SK-N-DZ (cell line): ENCODE results near the genes NME5 and CTNNA1.

DNA sequence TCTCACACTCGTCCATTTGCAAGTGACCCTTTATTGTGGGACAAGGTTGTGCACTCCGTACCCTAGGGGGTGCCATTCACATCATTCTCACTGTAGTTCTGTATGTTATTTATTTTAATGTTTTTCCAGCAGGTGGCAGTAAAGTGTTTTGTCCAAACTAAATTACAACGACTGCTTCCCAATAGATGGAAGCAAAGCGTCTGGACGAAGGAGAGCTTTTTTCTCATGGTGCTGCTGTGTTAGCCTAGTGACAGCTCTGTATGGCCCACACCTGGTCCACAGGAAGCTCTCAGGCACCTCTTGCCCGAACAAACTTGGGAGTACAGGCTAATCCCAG, 3.2 kb upstream of the FAM13B start:
RAMPAGE:
- cytosol, long total RNA = no peak
- nucleus, long total RNA = no peak

RAMPAGE:
- cytosol, long total RNA = no peak
- nucleus, long total RNA = no peak
Measured at GRCh38 chr5:138138837-138139701, at the start of gene NME5. NME5 (minus strand) TSS chr5:138139428.

RAMPAGE:
- cytosol, long total RNA = no peak
- nucleus, long total RNA = no peak
Measured at GRCh38 chr5:138179627-138179909, 656 bp downstream of the KIF20A start.

DNA sequence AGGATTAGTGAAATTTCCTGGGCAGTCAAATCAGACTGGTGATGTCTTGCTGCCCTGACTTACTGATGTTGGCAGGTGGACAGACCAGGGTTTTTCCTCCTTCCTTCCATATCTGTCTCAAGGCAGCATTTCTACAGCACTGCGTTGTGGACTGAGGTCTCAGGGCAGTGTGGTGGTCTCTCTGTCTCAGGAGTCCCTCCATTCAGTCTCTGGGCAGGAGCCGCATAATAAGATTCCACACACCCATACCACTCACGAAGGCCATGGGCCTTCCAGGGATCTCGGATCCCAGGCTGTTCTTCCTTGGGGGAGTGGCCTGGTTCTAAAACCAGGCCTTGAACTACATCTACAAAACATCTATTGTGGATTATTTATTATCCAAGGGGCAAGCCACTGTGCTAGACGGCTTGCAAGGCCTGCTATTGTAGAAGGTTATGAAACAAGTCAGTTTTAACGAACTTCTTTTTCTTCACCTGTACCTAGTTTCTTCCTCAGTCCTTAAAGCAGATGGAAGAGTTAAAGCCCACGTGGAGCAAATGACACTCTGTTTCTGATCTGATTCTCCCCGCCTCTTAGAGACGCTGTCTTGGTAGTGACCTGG, 895 bp downstream of the GFRA3 start:
RAMPAGE:
- cytosol, long total RNA = no peak
- nucleus, long total RNA = no peak

GRCh38 chr5:138316363-138316735, 15.3 kb downstream of the CDC25C start:
RAMPAGE:
- cytosol, long total RNA = no peak
- nucleus, long total RNA = no peak

DNA sequence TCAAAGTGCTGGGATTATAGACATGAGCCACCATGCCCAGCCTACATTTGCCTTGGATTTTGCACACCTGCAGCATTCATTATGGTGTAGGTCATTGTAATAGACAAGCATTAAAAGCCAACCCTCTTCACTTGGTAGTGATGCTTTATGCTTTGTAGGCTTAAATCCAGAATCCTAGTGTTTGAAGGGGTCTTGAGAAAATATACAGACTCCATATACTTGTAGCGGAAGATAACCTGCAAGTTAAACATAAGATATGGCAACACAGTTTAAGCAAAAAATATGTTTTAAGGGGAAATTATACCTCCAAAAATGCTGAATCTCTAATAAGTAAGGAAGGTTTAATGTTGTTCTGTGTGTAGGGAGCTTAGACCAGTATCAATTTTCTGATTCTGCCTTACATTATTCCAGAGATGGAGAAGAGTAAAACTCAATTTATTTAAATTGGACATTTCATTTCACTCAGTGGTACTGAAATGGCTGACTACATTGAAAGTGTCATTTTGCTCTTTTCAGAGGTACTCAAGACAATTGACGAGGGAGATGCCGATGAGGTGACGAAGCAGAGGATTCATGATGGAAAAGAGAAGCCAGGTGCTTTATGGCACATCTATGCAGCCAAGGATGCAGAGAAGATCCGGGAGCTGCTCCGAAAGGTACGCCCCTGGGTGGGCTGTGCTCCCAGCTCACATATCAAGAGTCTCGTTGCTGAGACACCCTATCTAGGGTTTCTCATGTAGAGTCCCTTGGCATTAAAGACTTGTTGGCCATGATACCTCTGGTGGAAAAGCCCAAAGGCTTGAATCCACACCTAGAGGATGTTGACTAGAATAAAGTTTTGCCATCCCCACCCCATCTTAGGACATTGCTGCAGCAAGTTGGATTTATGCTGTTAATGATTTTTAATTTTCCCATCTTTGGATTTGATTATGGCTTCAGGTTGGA, 9.3 kb upstream of the REEP2 start:
RAMPAGE:
- cytosol, long total RNA = no peak
- nucleus, long total RNA = no peak

DNA sequence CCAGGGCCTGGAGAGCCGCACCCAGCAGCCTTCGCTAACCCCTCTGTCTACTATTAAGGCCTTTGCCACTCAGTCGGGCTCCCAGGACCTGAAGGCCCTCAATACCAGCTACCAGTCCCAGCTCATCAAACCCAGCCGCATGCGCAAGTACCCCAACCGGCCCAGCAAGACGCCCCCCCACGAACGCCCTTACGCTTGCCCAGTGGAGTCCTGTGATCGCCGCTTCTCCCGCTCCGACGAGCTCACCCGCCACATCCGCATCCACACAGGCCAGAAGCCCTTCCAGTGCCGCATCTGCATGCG, 1.9 kb downstream of the EGR1 start:
RAMPAGE:
- cytosol, long total RNA = no peak
- nucleus, long total RNA = no peak

DNA sequence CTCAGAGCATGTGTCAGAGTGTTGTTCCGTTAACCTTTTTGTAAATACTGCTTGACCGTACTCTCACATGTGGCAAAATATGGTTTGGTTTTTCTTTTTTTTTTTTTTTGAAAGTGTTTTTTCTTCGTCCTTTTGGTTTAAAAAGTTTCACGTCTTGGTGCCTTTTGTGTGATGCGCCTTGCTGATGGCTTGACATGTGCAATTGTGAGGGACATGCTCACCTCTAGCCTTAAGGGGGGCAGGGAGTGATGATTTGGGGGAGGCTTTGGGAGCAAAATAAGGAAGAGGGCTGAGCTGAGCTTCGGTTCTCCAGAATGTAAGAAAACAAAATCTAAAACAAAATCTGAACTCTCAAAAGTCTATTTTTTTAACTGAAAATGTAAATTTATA, 3.4 kb downstream of the EGR1 start:
RAMPAGE:
- cytosol, long total RNA = no peak
- nucleus, long total RNA = no peak

GRCh38 chr5:138506500-138506989, 36.5 kb downstream of the ETF1 start:
RAMPAGE:
- cytosol, long total RNA = no peak
- nucleus, long total RNA = no peak

RAMPAGE:
- cytosol, long total RNA = no peak
- nucleus, long total RNA = no peak
Measured at GRCh38 chr5:138506990-138507942, 35.8 kb downstream of the ETF1 start.

GRCh38 chr5:138555476-138556637, 12.8 kb upstream of the ETF1 start:
RAMPAGE:
- cytosol, long total RNA = no peak
- nucleus, long total RNA = no peak

DNA sequence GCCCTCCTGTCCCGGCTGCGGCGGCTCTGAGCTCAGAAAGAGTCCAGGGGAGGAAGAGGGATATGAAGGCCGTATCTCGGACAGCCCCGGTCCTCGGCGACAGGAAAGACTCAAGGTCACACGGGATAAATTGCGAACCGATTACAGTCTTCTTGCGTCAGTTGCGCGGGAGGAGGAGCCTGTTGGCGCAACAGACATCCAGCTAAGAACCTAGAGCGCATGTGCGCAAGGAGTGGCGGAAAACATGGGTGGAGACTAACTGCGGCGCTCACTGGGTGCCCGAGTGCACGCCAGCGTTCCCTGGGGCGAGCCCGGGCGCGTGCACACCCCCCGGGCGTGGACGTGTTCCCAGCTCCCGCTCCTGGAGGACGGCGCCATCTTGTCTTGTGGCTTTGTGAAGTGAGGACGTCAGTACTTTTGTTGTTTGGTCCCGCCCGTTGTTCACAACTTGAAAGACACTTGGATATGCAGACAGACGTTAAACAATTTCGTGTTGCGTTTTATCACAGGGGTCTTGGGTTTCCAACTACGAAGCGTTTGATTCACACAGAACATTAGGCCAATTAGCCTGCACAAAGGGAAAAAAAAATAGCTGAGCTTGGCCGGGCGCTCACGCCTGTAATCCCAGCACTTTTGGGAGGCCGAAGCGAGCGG, 501 bp upstream of the HSPA9 start:
RAMPAGE:
- cytosol, long total RNA = no peak
- nucleus, long total RNA = no peak

DNA sequence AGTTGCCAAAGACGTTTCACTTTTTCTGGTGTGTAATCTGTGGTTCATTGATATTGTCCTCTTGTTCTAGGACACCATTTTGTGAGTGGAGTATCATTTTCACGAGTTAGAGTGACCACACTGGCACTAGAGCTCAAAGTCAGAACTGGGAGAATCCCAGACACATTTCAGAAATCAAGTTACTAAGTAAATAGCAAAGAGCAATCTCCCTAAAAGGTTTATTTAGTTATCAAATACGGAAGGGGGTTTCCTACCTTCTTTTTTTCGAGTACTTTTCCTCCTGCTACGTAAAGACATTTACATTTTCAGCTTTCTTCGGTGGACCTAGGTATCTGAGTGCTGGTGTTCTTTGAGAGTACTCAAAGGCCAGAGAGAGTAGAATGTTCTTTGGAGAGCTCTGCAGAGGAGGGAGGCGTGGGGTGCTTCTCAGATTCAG, 8.9 kb upstream of the HSPA9 start:
RAMPAGE:
- cytosol, long total RNA = no peak
- nucleus, long total RNA = no peak

DNA sequence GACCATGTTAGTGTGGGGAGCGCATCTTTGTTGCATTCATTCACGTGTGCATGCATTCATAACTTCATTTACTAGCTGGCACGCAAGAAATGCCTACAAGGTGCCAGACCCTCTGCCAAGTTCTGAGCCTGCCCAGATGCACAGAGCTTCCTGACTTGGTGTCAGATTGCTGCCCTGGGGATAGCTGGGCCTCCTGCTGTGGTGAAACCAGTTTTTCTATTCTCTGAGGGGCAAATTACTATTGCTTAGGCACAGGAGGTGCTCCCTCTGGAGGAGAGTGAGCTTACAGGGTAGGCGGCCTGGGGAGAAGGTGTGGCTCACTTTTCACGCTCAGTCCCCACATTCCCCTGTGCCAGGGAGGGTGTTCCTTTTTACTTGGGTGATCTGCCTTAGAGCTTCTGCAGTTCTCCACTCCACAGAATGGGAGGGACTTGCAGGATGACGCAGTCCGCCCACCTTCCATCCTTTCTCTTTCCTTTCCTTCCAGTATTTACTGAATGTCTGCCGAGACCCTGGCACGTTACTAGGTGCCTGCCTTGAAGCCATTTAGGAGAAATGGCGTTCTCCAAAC, 28.0 kb upstream of the CTNNA1 start:
RAMPAGE:
- cytosol, long total RNA = no peak
- nucleus, long total RNA = no peak

DNA sequence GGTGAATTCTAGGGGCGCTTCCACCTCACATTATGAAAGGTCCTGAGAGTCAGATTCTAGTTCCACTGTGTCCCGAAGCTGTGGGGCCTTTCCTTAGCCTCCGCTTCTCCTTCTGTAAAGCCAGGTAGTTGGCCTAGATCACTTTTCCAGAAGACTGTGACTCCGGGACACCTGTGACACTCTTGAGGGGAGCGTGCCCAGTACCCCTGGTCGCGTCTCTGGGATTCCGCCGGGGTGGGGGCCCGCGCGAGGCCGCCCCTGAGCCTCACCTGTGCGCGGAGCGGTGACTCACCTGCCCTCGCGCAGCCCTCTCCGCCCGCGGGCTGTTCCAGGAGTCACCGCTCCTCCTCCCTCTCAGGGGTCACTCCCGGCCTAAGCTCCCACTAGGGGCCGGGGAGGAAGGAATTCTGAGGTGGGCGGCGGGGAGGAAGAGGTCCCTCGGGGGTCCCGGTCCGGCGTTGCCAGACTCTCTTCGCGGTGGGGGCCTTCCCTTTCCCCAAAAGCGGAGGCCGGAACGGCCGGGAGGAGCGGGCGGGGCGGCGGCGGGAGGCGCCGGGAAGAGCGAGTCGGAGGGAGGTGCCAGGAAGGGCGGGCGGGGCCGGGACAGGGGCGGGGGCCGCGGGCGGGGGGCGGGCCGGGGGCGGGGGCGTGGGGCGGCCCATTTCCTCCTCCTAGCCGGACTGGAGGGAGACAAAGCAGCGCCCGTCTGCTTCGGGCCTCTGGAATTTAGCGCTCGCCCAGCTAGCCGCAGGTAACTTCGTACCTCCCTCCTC, at the start of gene CTNNA1:
Gene CTNNA1 (plus strand): TSS at position 666 of the 773 bp plus-strand sequence.
RAMPAGE:
- cytosol, long total RNA = start-site peak on the plus strand centred at position 687 of the sequence, 72 bp wide, 1,143 and 1,040 reads in 2 replicates
- nucleus, long total RNA = start-site peak on the plus strand centred at position 687 of the sequence, 72 bp wide, 470 and 161 reads in 2 replicates

DNA sequence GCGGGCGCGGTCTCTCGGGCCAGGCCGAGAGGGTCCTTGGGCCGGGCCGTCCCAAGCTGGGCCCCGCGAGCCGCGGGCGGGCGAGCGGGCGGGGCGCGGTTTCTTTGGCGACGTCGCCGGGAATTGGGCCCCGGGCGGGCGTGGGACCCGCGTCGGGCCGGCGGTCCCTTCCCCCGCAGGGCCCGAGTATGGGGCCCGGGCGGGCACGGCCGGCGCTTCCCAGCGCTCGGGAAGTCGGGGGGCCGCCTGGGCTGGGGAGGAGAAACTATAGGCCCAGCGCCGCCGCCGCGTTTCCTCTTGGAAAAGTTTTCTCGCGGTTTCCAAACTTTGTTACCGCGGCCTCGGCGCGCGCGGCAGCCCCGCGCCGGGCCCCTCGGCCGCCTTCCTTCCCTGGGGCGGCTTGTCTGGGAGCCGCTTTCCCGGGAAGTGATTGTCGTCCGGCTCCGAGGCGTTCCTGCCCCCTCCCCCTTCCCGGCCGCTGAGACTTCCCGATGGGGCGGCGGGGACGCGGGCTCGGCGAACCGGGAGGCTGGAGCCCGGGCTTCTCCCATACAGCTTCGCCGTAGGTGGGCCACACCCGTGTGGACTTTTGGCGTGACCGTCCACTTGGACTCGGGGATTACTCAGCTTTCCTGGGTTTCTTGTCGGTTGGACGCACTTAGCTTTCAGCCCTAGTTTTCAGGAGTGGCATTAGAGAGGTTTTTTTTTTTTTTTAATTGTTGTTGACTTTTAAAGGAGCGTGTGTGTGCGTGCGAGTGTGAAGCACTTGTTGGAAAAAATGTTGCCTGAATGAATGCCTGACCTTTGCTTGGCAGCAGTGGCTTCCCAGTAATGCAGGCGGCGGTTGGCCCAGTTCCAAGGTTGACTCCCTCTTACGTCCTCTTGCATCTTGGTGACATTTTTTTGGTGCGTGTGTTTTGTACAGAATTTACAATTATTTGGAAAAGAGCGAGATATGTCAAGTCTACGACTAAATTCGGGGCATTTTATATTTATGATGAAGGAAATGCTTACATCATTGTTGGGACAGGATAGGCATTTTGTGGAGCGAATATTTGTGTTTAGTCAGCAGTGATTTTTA, 648 bp downstream of the CTNNA1 start:
RAMPAGE:
- cytosol, long total RNA = no peak
- nucleus, long total RNA = no peak

RAMPAGE:
- cytosol, long total RNA = no peak
- nucleus, long total RNA = no peak
Measured at GRCh38 chr5:139282491-139282920, 11.0 kb upstream of the MATR3 start.

DNA sequence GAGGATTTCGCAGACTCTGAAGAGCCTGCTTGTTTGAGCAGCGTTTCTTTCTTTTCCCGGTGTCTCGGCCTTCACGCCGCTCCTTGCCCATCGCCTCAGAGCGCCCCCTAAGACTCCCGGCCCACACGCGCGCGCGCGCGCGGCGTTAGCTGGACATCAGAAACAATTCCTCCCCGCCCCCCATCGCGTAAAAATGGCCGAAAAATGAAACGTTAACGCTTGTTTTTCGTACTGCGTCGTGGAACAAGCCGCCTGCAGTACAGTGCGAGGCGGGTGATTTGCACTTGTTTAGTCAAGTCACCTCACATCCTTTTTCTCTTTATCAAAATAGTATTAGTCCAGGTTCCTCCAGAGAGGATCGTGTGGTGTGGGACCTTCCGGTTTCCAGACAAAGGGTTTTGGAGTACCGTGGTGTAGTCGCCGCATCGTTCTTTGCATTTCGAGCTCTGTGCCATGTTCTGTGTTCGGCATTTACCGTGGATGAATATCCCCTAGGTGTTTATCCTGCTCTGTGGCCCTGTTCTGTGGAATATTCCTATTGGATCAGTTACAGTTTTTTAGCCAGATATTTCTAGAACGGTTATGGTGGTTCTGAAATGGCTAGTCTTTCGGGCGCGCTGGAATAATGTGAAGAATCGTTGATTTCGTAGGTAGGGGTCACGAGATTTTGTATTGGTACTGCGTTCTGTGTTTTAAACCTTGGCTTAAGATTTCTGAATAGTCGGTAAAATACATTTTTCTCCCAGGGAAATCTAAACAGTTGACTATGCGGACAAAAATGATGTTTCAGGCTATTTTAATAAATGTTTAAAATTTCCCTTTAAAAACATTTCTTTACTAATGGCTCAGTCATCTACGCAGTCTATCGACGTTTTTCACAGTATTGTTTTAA, 1.1 kb downstream of the MATR3 start:
RAMPAGE:
- cytosol, long total RNA = no peak
- nucleus, long total RNA = no peak

GRCh38 chr5:139321670-139322094, 20.0 kb upstream of the PAIP2 start:
RAMPAGE:
- cytosol, long total RNA = no peak
- nucleus, long total RNA = no peak

DNA sequence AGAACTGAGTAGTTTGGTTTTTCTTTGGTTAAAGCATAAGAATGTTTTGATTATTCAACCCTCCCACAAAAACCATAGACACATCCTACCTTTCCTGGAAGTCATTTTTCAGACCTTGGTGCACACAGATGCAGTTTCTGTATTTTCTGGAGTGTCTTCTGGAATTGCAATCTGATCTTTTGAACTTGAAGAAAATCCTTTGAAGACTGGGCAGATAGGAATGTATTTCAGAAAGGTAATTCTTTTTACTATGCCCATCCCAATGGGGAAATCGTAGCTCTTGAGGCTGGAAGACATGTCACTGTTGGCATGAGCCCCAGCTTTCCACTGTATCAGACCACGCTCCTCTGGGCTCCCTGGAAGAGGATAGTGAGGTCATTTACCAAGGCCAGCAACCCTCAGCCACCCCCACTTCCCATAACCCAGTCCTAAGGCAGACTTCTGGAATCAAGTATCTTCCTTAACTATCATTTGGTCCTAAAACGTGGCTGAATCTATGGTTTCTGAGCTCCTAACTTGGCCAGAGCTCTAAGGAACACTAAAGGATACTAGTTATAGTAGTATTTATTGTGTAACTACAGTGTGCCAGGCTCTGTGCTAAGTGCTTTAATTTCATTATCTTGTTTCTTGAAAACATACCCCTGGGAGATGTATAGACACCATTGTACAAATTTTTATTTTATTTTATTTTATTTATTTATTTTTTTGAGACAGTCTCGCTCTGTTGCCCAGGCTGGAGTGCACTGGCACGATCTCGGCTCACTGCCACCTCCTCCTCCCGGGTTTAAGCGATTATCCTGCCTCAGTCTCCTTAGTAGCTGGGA, 11.0 kb downstream of the SLC23A1 start:
RAMPAGE:
- cytosol, long total RNA = no peak
- nucleus, long total RNA = no peak